Cerebral cortex (tissue), 2 donors: Measurements from ENCODE around the genes HSD17B3, TMOD1 and NANS.

GRCh38 chr9:96048051-96048974, 172.8 kb downstream of the ERCC6L2 start:
- PRO-cap, 2 experiments = peak in 1 of 2 experiments; most common plus-strand start chr9:96048886 (in 1); most common minus-strand start chr9:96048830 (in 1)

GRCh38 chr9:96169337-96170002, 132.5 kb downstream of the HSD17B3 start:
- PRO-cap, 2 experiments = no peak in any of the 2 experiments

- PRO-cap, 2 experiments = no peak in any of the 2 experiments
Measured at GRCh38 chr9:96301897-96302581, at the start of gene HSD17B3. HSD17B3 (minus strand) TSS chr9:96302176.

DNA sequence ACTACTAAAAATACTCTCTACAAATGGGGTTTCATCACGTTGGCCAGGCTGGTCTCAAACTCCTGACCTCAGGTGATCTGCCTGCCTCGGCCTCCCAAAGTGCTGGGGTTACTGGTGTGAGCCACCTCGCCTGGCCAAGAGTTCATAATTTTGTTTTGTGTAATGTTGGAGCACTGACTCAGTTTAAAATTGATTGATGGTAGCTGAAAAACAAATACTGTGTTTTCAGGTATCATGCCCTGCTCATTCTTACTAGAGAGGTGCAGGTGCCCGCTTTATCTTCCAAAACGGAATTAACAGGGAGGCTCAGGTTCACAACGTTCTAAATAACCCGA, 40.3 kb upstream of the HSD17B3 start:
- PRO-cap, 2 experiments = no peak in any of the 2 experiments

GRCh38 chr9:96416412-96417055, 1.6 kb downstream of the ZNF367 start:
- PRO-cap, 2 experiments = no peak in any of the 2 experiments

GRCh38 chr9:96476582-96477046, 26.6 kb downstream of the HABP4 start:
- PRO-cap, 2 experiments = no peak in any of the 2 experiments

DNA sequence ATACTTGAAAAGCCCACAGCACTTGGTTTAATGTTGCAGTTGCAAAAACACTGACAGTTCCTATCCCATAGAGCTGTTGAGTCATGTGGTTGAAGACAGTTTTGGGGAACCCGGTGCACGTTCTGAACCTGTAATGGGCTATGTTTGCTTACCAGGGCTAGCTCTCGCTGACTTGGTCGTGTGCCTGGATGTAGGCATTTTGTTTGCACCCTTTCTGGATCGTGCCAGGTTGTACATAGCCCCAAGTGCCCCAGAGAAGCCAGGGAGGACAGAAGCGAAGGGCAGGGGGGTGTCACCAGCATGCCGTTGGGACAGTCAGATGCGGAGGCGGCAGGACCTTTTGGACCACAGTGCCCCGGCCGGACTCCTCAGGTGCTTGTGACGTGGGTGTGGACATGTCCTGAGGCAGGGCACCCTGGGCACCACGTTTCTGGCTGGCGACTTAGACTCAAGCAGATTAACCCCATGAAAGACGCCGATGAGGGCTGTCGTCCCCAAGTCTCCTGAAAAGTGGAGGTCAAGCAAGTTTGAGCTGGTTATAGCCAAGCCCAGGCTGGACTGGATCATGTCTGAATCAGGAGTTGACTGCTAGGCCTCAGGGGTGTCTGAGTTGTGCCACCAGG, 41.9 kb downstream of the HABP4 start:
- PRO-cap, 2 experiments = no peak in any of the 2 experiments

DNA sequence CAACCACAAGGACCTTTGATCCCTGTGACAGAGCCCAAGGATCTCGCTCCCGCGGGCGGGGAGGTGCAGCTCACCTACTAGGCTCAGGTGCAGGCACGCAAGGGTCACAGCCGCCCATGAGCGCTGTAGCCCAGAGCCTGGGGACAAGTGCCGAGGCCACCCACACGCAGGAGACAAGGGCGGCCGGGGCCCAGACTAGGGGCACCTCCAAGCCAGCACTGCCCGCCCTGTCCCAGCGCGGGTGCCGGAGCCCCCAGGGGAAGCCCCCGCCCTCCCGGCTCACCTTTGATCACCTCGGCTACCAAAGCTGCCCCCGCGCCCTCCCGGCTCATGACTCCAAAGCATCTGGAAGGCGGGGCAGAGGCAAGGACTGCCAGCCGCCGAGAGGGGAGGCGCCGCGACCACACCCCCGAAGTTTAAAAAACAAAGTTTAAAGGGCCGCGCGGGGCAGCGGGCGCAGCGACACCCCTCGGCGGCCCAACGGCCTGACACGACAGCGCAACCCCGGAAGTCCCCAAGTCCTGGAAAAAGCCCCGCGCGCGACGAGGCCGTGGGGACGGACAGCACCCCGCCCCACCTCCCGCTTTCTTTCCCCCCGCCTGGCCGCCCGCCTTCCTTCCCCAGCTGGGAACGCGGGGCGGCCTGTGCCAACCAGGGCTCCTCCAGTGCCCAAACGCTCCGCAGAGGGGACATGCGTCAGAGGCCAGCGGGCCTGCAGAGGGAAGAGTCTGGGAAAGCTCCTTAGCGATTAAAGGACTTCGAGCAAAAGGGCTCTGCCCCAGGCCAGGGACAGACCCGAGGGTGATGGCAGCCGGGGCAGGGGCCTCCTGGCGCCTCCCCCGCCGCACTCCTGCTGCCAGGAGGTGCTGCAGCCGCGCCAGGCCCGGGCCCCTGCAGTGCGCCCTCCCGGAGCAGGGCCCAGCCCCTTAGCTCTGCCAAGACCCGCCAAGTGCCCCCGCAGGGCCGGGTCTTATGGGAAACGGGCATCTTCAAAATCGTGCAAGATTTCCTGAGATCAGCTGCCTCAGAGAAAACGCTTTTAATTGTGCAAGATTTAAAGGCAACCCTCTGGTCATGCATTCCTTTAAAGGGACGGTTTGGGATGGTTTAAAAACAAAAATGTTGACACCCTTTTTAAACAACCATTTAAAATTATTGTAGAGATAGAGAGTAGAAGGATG, 52.8 kb downstream of the CDC14B start:
- PRO-cap, 2 experiments = peak in 1 of 2 experiments; most common plus-strand start position 699 of the sequence (in 1); most common minus-strand start position 347 of the sequence (in 1)

- PRO-cap, 2 experiments = no peak in any of the 2 experiments
Measured at GRCh38 chr9:96892733-96893052, 36.0 kb upstream of the NUTM2G start.

- PRO-cap, 2 experiments = no peak in any of the 2 experiments
Measured at GRCh38 chr9:97500241-97500583, 1.3 kb upstream of the TMOD1 start.

DNA sequence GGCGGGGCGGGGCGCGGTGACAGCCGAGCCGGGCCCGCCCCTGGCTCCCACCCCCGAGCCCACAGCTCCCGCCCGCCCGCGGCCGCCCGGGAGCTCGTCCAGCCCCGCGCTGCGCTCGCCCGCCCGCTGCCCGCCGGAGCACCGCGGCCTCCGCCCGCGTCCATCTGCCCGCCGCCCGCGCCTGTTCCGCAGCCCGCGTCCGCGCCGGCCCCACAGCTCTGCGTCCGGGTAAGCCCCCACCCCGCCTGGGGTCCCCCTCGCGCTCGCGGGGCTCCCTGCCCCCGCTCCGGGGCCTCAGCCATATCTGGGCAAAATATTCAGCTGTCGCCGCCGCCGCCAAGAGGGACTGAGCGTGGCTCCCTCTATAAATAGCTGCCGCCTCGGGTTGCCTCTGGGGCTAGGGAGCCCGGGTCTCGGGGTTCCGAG, at the start of gene TMOD1:
TMOD1 (plus strand) TSS at position 91 of the 426 bp plus-strand sequence.
- PRO-cap, 2 experiments = peak in 1 of 2 experiments; most common plus-strand start position 79 of the sequence (in 1); most common minus-strand start position 188 of the sequence (in 1)

- PRO-cap, 2 experiments = no peak in any of the 2 experiments
Measured at GRCh38 chr9:97504461-97505486, 3.3 kb downstream of the TMOD1 start.

- PRO-cap, 2 experiments = no peak in any of the 2 experiments
Measured at GRCh38 chr9:97528054-97528870, 26.8 kb downstream of the TMOD1 start.

DNA sequence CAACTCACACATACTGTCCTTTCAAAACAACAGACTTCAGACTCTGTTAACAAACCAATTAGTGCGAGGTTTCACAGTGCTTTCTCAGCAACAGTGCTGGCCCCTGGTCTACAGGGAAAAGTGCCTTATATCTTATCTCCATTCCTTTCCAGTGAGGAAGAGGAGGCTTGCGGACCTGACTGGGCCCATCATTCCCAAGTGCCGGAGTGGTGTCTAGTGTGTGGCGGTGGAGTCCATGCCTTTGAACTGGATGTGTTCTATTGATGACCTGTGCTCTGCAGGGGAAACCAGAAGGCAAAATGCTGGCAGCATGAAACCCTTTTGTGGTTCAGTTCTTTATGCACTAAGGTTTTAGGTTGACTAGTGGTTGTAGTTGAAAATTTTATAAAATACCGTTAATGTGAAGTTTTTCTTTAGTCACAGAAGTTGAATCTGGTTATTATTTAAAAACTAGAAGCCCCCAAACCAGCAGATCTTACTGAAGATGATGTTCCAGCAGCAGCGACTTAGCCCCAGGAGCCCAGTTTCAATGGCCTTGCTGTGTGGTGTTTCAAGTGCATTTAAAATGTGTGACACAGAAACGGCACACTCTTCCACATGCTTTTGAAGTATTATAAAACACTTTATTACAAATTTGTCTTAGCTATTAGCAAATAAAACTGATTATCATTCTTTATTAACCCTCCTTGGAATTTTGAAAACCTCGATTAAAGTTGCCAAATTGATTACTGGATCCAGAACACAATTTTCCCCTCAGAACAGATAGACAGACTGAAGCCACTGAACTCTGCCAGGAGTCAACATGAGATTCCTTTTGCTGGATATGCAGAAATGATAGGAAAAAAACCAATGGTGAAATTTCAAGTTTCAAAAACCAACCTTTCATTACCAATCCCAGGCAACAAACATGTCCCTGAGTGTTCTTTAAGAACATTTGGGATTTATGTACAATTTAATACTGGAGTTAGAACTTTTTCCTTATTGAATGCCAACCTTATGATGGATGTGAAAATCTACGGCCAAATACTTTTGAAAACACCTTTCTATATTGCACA, 33.4 kb downstream of the TSTD2 start:
- PRO-cap, 2 experiments = no peak in any of the 2 experiments

GRCh38 chr9:97670489-97671255, 26.5 kb downstream of the XPA start:
- PRO-cap, 2 experiments = no peak in any of the 2 experiments

DNA sequence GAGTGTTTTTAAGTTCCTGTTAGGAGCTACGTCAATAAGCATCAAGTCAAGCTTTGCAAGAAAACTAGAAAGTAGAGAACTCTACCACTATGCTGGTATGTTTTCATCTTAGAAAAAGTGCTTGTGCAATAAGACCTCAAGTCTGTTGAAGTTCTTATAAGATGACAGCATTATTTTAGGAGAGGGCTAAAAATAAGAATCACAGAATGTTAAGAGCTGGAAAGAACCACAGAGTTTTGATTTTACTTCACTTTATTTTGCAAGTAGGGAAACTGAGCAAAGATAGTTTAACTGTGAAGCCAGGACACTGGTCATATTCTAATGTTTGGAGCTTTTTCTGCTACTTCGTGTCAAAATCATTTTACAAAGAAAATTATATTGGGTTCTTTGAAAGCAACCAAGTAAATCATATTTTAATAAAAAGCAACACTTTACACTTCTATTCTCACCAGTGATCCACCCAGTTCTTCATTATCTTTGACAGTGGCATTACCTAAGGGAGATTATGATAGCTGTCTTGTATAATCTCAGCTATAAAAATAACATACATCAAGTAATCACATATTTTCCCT, 21.1 kb downstream of the XPA start:
- PRO-cap, 2 experiments = no peak in any of the 2 experiments

- PRO-cap, 2 experiments = no peak in any of the 2 experiments
Measured at GRCh38 chr9:97853646-97854306, 750 bp downstream of the FOXE1 start.

DNA sequence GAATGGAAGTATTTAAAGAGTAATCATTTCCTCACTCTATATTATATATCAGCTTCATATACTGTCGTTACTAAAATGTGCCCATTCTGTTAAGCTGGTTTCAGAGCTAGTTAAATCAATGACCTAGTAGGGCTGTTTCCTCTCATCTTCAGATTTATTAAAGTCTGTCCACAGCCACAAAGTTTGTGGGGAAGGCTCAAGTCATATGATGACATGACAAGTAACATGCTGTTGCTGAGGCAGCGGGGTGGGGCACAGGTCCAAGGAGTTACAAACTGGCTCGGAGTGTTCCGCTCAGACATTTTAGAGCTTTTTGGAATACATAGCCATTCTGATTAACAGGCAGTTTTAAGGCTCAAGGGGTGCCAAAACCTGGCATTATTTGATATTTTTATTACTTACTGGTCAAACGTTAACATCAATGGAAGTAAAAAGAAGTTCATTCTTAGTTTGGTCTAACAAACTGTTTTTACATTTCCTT, 2.7 kb upstream of the ANP32B start:
- PRO-cap, 2 experiments = no peak in any of the 2 experiments

DNA sequence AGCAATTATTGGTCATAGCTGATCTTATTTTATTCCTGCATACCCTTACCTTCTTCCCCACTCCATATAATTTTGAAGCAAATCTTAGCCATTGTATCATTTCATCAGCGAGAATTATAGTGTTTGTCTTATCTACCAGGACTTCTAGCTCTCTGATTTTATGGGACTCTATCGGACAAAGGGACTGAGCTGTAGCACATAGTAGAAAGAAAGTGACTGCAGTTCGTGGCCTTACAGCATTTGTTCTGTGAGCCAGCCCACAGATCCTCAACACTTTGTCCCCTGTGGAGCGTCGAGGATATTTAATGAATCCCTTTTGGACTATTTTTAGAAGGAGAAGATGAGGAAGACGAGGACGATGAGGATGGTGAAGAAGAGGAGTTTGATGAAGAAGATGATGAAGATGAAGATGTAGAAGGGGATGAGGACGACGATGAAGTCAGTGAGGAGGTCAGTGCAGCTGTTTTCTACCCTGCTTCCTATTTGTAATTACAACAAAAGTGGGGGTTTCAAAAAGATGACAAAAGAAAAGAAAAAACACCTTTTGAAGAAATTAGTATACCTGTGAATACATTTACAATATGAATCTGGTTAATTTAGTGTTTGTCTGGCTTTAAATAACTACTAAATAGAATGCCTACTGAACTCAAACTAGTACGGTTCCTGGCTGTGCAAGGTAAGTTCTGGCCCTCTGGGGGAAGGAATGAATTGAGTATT, 28.0 kb downstream of the ANP32B start:
- PRO-cap, 2 experiments = no peak in any of the 2 experiments

DNA sequence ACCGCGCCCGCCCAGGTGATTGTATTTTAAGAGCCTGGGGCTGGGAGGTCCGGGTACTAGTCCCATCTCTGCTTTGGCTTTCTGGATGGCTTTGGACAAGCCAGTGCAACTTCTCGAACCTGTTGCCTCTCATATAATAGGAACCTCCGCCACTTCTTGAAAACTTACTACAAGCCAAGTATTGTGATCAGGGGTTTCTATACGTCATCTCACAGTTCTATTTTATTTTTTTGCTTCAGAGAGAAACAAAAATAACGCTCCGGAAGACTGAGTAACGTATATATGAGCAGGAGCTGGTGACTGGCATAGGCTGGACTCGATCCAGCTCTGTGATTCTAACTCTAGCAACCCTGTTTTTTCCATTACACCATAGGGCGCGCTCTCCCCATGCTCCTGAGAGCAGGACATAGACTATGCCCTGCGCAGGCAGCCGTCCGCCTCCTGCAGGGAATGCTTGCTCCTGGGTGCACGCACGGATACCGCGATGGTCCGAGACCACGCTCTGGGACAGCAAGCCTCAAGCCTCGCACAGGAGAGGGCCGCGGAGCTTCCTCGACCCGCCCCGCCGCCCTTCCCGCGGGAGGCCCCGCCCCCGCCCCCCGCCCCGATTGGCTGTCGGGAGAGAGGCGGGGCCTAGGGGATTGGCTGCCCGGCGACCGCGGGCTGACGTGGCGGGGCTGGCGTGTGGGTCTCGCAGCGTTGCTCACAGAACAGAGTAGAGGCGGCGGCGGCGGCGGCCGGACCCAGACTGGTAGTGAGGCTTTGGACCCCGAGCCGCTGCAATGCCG, at the start of gene NANS:
NANS (plus strand) TSS at position 706 of the 788 bp plus-strand sequence.
- PRO-cap, 2 experiments = peak in 2 of 2 experiments; most common plus-strand start position 713 of the sequence (in 2); most common minus-strand start position 578 of the sequence (in 1)